BE2C (cell line): ENCODE results near the gene CAST.

- RRBS, result no CpG with 5 or more reads among the region's 1 CpG
Measured at GRCh38 chr5:94001460-94002106, 109.9 kb downstream of the FAM172A start.

DNA sequence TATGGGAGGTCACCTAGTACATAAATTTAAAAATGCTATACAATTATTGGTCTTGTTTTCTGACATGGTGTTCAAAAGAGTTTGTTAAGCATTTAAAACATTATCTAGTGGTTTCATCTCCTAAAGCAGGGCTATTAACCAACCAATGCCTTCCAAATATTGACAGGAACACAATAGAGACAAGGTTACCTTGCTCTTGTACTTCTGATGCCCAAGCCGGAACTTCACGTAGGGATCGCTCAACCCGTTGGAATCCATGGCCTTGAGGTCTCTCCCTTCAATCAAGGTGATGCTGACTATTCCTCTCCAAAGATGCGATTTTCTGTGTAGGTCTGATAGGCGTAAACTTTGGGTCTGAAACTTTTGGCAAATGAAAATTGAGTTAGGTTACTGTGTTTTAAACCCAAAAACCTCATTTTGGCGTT, 294.2 kb downstream of the SLF1 start:
- RRBS, result no CpG with 5 or more reads among the region's 7 CpGs

- RRBS, result 2% methylated on average over 21 of the region's 33 CpGs
Measured at GRCh38 chr5:95283645-95284009, 1.3 kb downstream of the MCTP1 start.

GRCh38 chr5:95560144-95560447, 5.2 kb downstream of the ARSK start:
- RRBS, result no CpG with 5 or more reads among the region's 1 CpG

- RRBS, result no CpG with 5 or more reads among the region's 6 CpGs
Measured at GRCh38 chr5:95641593-95642334, 4.8 kb upstream of the RFESD start.

- RRBS, result no CpG with 5 or more reads among the region's 1 CpG
Measured at GRCh38 chr5:95732435-95732769, 1.3 kb downstream of the RHOBTB3 start.

DNA sequence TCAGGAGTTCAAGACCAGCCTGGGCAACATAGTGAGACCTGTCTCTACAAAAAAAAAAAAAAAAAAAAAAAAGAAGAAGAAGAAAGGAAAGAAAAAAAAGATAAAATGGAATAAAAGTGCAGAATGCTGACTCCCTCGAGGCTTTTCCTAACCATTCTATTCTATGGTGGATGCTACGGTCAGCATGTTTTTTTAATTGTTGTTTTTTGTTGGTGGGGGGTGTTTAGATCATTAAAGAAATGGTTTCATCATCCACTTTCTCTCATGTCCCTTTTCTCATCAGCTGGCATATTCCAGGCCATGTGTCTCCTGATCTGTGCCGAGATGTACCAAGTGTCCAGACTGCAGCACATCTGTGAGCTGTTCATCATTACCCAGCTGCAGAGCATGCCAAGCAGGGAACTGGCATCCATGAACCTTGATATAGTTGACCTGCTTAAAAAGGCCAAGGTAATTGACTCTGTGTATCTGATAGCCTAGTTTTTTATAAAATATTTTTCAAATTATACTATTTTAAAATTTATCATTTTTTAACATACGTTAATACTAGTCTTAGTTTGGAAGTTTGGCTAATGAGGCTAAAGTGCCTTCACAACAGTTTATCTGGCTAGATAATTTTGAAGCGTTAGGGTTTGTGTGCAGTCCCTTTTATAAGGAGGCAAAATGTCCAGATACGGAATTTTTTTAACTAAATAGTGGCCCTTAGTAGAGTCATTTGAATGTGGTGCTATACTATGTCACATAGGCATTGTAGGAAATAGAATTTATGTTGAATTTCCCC, 38.8 kb downstream of the GLRX start:
- RRBS, result no CpG with 5 or more reads among the region's 6 CpGs

DNA sequence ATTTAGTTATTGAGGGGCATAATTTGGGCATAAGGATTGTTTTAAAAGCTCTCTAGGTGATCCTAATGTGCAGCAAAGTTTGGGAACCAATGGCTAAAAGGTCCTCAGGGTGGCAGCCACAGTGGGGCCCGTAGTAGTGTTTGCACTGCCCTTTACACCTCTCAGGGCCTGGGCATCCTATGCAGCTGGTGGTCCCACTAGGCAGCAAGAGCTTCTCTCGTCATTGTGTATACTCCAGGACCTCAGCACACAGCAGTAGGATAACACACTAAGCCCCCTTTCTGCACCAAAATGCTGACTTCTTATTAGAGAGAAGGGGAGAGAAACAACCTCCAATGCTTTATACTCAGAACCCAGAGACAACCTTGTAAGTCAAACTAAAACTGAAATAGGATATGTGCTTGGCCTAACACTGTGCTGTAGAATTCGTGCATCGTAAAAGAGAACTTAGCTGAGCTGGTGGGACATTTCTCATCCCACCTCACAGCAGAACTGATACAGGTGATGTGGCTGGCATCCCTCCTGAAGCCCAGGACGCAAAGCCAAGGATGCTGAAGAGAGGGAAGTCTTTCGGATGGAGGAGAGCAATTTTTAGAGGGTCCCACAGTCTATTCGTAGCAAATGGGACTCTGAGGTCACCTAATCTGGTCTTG, 1.2 kb downstream of the GLRX start:
- RRBS, result no CpG with 5 or more reads among the region's 7 CpGs

DNA sequence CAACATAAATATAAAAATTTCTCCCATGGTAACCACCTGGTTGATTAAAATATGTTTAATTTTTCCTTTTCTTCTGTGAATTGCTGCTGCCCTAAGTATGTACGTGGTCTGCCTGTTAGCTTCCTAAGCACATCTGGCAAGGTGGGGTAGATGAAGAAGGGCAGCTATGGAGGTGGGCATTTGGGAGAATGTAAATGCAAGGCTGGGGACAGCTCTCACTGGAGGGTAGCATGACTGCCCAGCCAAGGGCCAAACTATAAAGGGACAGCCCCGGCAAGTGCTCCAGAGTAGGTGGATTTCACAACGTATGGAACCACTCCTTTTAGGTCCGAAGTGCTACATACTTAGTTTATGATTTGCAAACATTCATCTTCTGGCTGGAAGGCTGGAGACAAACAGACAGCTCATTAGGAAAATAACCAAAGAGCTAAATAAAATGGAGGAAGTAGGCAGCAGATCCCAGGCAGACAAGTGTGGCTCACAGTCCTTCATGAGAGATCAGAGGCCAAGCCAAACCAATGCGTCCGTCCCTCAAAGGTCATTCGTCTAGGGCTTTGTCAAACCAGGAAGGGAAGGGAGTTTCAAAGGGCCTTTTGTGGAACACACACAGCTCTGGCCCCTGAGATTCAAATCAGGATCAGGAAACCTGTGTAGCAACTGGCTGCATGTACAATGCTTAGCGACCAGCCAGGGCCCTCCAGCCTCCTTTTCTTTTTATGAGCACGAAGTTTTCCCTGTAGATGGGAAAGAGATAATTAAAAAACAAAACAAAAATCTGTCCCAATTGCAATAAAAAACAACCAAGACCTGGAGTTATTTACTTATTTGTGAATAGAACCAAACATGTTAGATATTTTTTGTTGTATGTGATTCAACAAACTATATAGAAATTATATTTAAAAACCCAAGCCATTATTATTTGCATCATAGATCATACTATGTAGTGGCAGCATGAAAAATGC, 42.6 kb upstream of the GLRX start:
- RRBS, result no CpG with 5 or more reads among the region's 9 CpGs

DNA sequence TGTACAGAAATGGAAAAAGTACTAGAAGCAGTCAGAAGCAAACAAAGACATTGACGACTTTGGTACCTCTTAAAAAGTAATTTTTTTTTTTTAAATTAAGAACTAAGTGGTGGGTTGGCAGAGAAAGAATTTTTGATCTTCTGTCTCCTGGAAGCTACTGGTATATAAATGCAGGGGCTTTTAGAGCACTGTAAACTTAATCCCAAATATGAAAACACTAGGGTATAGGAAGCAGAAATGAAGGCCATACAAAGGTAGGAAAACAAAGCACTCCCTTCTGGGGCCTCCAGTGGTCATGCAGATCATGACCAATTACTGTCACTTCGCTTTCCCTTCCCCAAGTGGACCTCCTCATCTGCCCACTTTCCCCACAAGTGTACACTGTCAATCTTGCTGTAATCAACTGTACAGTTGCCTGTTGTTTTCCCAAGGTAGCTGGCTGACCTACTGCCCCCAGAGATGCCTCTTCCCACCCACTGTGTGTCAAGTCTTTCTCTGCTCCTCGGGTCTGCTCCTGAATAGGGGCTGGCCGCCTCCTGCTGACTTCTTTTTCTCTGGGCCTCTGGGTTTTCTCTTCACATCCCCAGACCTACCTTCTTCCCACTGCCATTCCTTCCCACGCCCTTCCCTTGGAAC, 2.7 kb downstream of the ELL2 start:
- RRBS, result no CpG with 5 or more reads among the region's 5 CpGs

DNA sequence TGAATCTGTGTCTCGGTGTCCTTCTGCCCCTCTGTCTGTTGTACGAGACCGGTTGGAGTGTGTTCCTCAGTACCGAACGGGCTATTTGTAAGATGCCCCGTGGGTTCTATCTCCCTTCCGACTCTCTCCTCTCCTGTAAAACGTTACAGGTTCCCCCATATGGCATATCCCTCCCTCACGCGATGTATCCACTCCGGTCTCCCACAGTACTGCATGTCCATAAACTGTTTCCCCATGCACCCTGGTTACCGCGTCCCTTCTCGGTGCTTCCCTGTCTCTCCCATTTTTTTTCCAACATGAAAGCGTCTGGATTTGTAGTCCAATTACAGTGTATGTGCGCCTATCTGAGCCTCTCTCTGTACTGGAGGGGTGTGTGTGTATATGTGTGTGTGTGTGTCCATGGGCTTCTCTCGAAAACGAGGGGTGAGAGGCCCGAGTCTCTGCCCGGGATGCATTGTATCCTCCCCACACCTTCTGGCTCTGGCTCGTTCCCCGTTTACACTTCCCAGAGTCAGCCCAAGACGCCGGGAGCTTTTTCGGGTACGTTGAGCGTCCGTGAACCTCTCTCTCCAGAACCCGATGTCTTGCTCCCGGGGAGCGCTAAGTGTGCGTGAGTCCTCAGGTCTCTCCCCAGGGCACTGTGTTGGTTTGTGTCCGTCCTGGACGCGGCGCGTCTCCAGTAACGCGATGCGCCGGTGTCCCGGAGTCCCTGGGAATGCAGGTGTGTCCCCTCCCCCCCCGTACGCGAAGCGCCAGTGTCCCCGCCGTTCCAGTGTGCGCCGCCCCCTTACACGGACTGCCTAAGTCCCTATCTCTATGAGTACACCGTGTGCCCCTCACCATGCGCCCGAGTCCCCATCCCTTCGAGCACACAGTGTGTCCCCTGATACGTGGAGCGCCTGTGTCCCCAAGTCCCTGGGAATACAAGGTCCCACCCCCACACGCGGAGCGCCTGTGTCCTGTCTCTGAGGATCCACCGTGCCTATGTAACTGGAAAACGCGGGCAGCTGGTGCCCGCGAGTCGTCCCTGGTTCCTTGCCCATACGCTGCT, 1.2 kb downstream of the ELL2 start:
- RRBS, result 14% methylated on average over 20 of the region's 67 CpGs

DNA sequence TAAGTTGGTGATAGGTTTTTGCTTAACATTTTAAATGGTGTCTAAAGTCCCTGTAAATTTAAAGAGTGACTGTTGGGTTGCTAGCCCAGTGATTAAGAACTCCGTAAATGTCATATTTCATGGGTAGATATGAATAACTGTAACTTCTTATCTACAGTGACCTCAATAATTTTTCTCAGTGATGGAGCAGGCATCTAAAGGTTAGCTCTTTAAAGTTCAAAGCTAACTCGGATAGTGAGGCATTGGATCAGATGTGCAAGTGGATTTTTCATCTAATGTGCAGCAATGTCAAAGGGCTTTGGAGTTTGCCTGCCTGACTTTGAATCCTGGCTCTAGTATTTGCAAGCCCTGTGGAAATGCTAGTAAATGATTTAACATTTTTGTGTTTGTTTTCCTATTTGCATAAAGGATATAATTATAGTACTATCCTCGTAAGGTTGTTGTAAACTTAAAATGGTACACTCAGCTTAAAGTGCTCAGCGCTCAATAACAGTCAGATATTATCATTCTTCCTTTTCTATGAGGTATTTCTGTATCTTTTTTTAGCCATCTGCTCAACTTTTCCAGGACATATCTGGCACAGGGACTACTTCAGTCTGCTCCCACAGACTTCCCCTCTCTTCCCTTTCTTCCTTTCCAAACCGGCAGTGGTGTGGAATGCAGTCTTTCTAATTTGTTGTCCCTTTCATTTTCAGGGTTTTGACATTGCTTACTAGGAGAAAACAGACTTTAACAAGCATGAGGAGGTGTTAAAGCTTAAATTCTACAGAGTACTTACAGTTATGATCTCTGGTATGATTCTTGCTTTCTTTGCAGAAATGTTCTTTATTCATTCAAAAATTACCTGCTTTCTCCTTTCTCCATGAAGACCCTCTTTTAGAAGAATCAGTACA, 163.8 kb upstream of the ELL2 start:
- RRBS, result no CpG with 5 or more reads among the region's 5 CpGs

DNA sequence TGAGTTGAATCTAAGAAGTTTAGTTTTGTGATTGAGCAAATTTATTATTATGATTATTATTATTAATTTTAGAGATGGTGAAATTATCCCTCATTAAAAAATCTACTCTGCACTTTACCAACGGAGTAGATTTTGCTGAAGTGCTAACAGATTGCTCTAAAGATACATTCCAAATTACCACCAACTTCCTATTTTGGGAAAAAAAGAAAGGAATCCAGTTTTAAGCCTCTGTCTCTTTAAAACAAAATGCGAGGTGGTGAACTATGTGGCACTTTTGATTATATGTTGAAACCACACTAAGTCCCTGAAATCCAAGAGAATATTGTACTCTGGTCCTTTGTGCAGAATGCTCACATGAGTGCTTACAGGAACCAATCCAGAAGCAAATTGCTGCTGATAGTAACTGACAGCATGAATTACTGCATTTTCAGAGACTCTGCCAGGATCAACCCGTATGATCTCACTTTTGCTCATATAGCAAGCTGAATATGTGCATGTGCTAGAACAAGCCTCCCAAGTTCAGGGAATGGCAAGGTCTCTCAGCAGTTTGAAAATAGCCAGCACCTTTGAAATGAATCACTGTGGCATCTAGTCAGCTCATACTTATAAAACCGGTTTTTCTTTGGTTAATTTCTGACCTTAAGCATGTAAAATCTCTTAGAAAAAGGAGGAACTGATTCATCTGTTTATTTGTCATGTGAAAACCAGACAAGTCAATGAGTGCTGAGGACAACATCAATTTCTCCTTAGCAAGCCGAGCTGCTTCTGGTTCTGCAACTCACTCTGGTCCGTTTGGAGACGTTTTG, 215.6 kb upstream of the ELL2 start:
- RRBS, result no CpG with 5 or more reads among the region's 7 CpGs

DNA sequence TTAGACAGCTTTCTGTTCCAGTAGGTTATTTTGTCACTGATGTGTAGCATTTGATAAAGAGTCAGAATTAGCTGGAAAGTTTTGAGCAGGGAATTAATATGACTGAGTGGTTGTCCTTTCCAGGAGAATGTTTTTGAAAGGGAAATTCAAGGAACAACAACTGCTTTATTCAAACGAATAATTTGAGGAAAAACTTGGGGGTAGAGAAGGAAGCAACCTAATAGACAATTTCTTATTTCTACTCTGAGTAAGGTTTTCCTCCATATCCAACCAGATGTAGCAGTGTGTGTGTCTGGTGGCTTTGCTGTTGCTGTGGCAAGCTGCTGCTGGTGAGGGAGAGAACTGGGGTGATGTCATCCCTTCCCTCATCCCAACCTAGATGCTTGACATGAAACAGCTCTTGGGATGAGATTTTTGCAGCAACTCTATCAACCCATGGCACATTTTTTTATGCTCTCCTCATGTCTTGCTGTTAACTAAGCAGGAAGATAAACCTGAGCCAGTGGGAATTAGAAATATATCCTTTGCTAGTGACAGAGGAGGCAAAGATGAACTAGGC, 135.8 kb downstream of the PCSK1 start:
- RRBS, result no CpG with 5 or more reads among the region's 1 CpG

GRCh38 chr5:96661786-96662747, at the start of gene CAST:
CAST (plus strand) TSS chr5:96662376.
- RRBS, result 2% methylated on average over 50 of the region's 80 CpGs

DNA sequence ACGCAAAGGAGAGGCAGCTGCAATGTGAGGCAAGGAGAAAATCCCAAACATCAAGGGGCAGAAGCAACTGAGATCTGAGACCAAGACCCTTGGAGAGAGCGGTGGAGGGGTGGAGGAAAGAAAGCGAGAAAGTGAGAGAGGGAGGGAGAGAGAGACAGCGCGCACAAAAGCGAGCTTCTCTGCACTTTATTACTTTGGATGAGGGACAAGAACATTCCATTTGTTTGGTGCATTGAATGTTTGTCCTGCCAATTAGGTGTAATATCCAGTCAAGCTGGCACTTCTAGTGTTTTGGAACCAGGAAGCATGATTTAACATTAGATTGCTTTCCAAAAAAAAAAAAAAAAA, 1.4 kb downstream of the CAST start:
- RRBS, result no CpG with 5 or more reads among the region's 6 CpGs

DNA sequence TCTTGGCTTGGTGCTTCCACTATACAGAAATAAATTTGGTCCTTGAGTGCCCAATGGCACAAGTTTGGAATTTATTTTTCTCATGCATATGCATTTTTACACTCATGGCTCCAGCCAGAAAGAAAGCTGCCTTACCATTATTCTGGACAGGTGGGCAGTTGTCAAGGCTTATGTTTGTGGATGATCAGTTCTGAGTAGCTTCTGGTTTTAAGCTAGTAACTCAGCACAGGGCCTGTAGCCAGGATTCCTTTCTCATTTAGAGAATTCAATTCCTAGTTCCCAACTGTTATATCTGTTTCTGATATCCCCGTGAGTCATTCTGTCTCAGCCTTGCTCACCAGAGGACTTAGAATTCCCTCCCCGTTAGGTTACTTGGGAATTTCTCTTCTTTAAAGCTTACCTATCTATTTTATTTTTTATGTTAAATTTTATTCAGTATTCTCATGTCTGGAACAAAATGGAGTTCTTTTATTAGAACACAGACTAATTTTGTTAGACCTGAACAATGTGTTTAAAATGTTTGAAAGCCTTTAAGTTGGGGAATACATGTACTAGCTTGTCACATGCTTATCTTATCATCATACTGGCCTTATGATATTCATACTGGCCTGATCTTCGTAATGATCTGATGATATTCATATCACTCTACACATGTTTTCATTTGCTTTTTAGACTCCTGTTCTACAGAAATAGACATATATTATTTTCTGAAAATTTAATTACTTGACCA, 47.1 kb downstream of the CAST start:
- RRBS, result no CpG with 5 or more reads among the region's 3 CpGs

- RRBS, result no CpG with 5 or more reads among the region's 2 CpGs
Measured at GRCh38 chr5:96793759-96794183, 14.0 kb downstream of the ERAP1 start.